Diencephalon (tissue), 2 donors: ENCODE data around the gene FAM162B.

DNA sequence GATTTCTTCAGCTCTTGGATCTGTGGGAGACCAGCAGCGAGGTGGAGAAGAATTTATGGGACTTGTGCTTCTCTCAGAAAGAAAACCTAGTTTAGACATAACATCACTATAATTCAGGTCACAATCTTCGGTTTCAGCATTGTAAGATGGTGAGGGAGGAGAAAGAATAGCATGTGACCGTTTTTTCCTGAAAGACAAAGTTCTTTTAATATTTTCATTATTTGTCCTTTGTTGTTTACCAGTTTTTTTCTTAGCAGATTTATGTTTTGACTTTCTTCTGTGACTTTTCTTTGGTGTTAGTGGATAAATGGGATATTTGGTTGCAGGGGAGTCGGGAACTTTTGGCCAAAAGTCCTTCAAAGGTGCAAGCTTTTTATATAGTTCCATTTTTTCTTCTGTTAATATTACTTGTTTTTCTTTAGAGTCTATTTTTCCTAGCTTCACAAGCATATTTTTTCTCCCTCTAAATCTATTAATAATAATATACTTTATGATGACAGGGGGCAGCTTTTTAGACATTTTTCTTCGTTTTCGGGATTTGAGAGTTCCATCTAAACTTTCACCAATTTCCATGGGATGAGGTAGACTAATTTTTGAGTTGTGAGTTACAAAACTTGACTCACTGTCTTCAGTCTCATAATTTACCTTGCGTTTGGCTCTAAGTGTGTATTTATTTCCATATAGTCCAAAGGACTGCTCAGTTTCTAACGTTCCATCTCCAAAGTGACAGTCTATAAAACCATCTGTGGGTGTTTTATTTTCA is 107.9 kb downstream of the REV3L start:
- RAMPAGE, long total RNA, result no peak

- RAMPAGE, long total RNA, result no peak
These were observed 95.3 kb downstream of the REV3L start for GRCh38 chr6:111387442-111388381.

- RAMPAGE, long total RNA, result no peak
These were observed 82.7 kb downstream of the REV3L start for GRCh38 chr6:111400208-111400893.

GRCh38 chr6:111499767-111500581 is 17.0 kb upstream of the REV3L start:
- RAMPAGE, long total RNA, result no peak

GRCh38 chr6:111554743-111555638 is 50.7 kb downstream of the TRAF3IP2 start:
- RAMPAGE, long total RNA, result no peak

DNA sequence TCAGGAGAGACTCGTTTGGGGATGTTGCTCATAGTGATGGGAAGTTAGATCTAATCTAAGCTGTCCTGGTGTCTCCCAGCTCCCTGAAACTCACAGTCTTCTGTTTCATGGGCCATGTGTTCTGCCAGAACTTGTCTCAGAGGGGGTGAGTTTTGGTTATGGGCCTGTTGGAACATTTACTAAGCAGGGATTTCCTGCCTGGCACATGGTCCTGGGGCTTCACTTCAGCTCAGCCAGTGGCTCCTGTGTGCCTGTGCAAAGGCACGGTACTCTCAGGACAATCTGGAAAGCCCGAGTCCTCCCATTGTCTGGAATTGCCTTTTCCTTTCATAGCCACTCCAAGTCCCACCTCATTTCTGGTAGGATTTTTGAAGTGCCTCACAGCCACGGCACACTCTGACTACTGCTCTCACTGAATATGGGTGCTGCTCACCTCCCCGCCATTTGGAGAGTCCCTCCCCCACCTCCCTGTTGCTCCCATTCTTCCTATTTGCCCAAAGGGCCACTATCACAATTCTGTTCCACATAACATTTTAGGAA is 17.7 kb upstream of the TRAF3IP2 start:
- RAMPAGE, long total RNA, result no peak

GRCh38 chr6:111625424-111626032 is 19.9 kb upstream of the TRAF3IP2 start:
- RAMPAGE, long total RNA, result no peak

DNA sequence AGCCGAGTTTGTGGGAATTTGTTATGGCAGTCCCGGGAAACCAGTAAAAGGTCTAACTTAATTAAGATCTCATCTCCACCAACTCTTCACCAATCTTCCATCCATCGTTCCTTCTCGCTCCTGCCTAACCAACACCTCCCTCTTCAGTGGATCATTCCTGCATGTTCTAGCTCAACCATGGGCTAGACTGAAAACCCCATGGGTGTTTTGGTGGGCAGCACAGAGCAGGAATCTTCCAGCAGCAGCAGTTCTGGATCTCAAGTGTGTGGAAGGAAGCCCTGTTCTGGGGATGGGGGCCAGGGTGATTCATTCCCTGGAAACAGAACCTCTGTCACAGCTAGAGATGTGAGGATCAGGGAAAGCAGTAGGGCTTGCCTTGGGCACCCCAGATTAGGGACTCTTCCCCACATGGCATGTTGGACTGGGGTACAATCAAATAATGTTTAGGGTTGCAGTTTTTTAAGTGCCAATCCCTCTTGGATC is 13.0 kb downstream of the FYN start:
- RAMPAGE, long total RNA, result no peak

GRCh38 chr6:111874146-111874785 is 1.0 kb upstream of the FYN start:
- RAMPAGE, long total RNA, result no peak

DNA sequence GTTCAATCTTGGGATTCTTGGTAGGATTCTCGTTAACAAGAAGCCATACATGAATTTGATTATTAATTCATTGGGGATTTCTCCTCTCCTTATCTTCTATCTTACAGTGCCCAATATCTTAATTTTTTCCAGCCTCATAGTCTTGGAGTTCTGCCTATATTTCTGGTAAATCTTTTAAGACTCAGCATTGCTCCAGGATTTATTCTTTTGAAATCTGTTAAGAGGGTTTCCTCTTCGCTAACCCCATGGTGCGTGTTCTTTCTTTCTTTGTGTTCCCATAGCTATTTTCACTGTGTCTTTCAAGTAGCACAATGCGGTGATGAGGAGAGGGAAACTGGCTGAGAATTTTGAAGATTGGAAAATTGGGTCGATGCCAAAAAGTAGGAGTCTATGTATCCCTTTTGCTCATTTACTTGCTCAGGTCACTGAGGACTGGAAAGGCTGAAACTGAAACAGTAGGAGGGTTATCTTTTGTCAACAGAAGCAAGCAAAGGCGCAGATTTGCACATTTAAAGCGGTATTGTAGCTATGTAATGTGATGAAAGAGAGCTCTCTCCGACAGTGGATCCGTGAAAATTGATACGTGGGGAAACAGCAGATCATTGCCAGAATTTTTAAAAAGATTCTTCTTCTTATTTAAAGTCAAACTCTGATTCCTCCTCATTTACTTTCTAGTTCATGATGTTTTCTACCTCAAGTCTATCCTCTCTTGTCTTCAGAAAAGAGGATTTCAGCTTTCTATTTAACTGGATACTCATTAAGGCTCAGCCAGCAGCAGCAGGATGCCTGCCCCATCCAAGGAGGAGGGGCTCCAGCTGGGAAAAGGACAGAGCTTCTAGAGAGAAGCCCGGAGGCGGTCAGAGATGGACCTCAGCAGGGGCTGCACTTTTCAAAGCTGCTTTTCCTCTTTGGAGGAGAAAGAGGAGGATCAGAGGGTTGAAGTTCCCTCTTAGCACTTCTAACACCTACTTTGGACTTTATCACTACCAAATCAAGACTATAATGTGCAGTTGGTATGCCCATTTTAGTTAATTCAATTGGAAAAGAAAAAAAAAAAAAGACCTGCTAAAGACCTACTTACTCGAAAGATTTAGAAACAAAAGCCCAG is 15.8 kb upstream of the FYN start:
- RAMPAGE, long total RNA, result no peak

DNA sequence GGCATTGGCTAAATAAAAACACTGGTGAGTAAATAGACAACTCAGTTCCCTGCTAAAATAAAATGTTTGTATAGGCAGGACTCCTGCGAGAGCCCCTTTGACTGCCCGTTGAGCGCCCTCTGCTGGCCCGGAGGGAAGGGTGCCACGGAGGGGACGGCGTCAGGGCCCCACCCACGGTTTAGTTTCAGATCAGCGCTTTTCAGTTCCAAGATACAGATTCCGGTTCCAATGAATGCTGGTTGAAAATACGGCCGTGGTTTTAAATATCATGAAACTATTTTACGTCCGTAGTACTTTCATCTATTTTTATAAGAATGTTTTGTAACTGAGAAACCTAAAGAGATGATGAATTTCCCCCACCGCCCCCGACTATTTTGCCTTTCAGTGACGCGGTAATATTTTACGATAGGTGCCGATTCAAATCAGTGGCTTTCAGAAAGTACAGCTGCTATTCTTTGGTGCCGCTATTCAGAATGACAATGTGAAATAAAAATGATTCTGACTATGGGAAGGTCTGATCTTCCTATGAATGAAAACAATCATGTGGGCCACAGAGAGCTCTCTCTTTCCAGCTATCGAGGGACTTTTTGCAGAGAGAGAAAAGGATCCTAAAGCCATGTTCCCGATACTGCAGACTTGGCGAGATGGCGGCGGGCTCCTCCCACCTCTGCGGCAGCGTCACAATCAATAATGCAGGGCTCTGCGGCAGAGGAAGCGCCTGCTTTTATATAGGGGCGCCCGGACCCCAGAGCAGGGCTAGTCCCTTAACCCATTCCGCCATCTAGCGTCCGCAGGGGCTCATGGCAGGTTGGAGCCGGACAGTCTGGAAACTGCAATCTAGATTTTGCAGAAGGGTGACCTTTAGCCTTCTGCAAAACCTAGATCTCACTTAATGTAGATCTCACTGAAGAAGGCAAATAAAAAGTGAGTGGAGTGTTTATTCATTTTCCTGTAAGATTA is 10.6 kb upstream of the CCN6 start:
- RAMPAGE, long total RNA, result no peak

DNA sequence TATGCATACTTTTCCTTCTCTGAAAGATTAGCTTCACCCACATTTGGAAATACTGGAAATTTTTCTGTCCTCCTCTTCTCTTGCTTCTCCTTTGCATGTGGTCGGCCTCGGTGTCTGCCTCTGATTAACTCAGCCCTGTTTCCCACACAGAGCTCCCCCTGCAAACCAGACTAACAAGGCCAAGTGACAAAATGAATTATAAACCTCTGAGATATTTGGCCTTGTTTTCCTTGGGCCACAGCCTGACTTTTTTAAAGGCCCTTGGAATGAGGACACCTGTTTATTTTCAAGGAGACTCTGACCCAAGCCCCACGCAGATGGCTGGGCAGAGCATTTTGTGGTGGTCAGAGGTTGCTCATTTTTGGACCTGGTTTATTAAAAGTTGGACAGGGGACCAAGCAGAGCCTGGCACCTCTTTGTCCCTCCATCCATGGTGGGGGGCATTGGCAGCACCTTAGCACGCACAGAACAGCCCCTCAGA is 9.0 kb upstream of the CCN6 start:
- RAMPAGE, long total RNA, result no peak

- RAMPAGE, long total RNA, result no peak
These were observed 51.8 kb downstream of the LAMA4 start for GRCh38 chr6:112202676-112202931.

DNA sequence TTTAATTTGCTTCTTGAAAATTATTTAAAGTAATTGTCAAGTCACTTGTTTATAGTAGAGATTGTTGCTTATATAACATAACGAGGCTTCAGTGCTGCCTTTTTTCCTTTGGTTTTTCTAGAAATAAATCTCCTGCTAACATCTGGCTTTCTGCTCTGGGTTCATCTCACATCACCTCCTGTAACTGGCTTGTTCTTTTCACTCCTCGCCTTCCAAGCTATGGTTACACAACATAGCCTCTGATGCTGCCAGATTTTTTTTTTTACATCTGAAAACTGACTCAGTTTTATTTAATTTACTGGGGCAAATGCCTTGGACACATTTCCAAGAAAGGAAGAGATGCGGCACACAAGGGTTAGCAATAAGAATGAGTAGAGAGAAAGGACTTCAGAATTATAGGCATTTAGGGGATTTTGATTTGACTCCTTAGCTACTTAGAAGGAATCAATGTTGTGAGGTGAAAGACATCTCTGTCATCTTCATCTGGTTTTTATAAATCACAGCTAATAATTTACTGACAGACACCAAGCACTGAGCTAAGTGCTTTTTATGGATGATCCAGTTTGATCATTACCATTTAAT is 31.3 kb downstream of the LAMA4 start:
- RAMPAGE, long total RNA, result no peak

DNA sequence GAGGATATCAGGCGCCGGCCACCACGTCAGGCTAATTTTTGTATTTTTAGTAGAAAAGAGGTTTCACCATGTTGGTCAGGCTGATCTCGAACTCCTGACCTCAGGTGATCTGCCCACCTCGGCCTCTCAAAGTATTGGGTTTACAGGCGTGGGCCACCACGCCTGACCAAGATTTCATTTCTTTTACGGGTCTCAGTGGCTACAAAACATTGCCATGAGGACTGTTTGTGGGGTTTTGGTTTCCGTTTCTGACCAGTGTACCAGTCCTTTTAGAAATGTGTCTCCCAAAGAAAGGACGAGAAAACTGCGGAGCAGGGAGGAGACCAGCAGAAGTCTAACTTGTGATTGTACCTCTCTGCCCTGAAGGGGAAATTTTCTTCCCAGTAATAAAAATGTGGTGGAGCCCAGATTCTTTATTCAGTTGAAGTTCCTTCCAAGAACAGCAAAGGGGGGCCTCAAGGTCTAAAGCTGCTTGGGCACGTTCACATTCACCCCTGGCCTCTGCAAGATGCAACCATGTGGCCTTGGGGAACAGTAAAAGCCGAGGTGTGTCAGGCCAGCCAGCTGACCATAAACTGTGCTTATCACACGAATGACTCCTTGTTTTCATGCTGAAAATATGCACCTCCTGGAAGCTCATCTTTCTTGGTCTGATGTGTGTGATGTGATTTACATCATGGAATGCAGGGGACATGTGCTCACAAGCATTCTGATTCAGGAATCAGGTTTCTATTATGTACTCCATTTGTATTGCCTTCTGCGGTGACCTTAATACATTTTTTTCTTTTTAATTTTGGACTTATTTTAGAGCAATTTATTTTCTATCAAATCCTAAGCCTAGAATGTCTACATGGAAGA is 211.7 kb upstream of the MARCKS start:
- RAMPAGE, long total RNA, result no peak

DNA sequence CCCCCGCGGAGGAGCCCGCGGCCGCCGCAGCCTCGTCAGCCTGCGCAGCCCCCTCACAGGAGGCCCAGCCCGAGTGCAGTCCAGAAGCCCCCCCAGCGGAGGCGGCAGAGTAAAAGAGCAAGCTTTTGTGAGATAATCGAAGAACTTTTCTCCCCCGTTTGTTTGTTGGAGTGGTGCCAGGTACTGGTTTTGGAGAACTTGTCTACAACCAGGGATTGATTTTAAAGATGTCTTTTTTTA is 3.2 kb downstream of the MARCKS start:
- RAMPAGE, long total RNA, result no peak

GRCh38 chr6:113968695-113969153 is 2.2 kb downstream of the HDAC2 start:
- RAMPAGE, long total RNA, result no peak

- RAMPAGE, long total RNA, result no peak
These were observed 112.7 kb downstream of the FRK start for GRCh38 chr6:115947976-115948495.

GRCh38 chr6:116371350-116372034 is 745 bp downstream of the DSE start:
- RAMPAGE, long total RNA, result no peak

DNA sequence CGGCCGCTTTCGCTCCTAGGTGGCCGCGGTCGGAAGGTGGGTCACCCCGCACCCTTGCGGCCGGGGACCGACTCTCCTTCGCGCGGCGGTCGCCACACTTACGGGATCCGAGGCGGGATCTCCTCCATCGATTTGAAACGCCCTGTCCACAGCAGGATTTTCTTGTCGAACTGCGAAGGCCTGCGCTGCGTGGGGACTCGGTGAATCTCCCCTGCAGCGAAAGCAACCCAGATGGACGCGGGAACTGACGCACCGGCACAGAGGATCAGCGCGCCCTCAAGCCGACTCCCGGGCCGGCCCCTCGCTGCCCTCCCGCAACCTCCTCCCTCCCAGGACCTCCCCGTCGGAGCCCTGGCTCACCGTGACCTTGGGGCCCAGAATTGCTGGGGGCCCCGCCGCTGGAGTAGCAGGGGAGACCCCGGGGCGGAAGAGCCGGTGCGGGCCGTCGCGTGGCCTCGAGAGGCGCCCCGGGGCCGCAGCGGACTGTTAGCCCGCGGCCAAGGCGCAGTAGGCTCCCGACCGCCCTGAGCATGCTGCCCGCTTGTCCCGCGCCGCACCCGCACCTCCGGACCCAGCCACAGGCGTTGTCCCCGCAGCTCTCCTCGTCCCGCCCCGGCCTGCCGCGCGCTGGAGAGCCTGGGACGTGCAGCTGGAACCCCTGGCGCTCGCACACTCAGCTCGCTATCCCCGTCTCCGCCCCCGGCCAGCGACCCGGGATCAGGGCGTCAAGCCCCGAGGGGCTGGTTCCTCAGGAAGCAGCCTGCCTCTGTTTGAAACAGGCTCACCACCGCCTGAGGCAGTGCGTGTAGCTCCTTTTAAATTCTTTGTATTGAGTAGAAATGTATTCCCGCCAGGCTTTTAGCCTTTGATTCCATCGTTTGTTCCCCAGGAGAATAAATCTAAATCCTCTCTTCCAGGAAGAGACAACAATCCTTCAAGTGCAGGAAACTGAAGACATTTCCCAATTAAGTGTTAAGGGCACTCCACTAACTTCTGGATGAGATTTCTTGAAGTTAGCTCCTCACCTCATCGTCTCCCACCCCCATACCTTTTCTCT is at the start of gene FAM162B:
Gene FAM162B (minus strand): TSS at position 675 of the 1,057 bp plus-strand sequence.
- RAMPAGE, long total RNA, result no peak